ENCODE results near the genes TBX21, MRPL10, SP6 and SKAP1.

DNA sequence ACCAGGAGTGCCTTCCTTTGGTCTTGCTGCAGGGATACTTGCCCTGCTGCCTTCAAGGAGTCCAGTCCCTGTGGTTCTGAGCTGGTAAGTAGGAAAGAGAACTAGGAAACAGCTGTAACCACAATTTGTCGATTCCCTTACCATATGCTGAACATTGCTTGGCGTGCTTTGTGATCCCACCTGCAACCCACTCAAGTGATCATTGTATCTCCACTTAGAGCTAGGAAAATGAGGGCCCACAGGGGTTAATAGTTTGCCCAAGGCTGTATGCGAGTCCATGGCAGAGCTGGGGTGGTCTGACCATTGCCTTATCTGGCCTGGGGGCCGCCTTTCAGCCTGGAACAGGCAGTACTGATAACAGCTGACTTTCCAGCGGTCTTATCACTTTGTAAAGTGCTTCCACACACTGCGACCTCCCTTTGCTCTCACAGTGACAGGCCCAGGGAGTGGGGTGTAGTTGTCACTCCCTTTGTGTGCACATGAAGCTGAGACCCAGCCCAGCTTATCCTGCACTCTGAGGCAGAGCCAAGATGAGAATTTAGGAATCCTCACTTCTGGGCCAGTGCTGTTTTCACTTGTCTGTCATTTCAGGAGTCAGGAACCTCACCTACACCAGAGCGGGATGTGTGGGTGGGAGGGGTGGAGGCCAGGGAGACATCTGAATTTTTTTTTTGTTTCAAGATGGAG, 9.8 kb downstream of the MYL4 start:
CAGE:
- cytosol, long polyA minus RNA: no peak
- cytosol, long polyA plus RNA: no peak
- long polyA plus RNA: no peak
- nucleus, long polyA minus RNA: no peak
- nucleus, long polyA plus RNA: no peak

GRCh38 chr17:47265770-47266755, 12.4 kb downstream of the ITGB3 start:
CAGE:
- cytosol, long polyA minus RNA: no peak
- cytosol, long polyA plus RNA: no peak
- long polyA plus RNA: no peak
- nucleus, long polyA minus RNA: no peak
- nucleus, long polyA plus RNA: no peak

DNA sequence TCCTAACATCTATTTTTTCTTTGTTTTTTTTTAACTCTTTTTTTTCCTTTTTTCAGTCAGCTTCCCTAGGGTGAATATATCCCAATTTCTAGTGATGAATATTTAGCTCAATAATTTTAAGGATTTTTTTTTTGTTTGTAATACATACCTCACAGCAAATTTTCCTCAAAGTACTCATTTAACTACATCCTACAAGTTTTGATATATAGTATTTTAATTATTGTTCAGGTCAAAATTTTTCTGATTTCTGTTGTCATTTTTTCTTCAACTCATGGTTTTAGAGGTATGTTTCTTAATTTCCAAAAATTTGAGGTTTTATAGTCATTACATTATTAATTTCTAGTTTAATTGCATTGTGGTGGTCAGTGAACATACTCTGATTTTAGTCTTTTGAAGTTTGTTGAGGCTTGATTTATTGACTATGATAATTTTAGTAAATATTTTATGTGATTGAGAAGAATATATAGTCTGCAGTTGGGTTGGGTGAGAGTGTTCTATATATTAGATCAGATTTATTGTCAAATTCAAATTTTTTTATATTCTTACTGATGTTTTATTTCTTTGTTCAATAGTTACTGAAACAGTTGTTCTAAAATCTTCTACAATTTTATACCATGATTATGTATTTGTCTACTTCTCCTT, 99.5 kb upstream of the NPEPPS start:
CAGE:
- cytosol, long polyA minus RNA: no peak
- cytosol, long polyA plus RNA: no peak
- long polyA plus RNA: no peak
- nucleus, long polyA minus RNA: no peak
- nucleus, long polyA plus RNA: no peak

DNA sequence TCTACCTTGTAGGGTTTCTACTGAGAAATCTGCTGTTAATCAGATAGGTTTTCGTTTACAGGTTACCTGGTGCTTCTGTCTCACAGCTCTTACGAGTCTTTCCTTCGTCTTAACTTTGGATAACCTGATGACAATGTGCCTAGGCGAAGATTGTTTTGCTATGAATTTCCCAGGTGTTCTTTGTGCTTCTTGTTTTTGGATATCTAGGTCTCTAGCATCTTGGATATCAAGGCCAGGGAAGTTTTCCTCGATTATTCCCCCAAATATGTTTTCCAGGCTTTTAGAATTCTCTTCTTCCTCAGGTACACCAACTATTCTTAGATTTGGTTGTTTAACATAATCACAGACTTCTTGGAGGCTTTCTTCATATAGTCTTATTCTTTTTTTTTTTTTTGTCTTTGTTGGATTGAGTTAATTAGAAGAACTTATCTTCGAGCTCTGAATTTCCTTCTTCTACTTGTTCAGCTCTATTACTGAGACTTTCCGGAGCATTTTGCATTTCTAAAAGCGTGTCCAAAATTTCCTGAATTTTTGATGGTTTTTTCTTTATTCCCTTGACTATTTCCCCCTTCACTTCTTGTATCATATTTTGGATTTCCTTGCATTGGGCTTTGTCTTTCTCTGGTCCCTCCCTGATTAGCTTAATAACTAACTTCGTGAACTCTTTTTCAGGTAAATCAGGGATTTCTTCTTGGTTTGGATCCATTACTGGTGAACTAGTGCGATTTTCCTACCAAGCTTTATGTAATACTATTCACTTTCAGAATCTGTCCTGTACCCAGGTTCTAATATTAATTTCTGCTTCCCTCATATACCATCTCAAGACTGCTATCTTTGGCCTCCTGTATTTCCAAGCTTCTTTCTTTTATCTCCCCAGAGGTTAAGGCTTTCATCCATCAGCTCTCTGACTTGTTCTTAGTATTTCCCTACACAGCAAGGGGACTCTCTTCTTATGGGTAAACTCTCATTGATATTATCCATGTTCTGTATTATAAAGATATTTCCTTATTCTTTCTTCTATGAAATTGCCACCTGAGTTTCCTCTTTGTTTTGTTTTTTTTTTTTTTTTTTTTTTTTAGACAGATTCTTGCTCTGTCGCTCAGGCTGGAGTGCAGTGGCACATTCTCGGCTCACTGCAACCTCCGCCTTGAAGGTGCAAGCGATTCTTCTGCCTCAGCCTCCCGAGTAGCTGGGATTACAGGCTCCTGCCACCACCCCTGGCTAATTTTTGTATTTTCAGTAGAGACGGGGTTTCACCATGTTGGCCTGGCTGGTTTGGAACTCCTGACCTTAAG, 92.3 kb upstream of the NPEPPS start:
CAGE:
- cytosol, long polyA minus RNA: no peak
- cytosol, long polyA plus RNA: no peak
- long polyA plus RNA: no peak
- nucleus, long polyA minus RNA: no peak
- nucleus, long polyA plus RNA: no peak

GRCh38 chr17:47493188-47493538, 37.7 kb upstream of the NPEPPS start:
CAGE:
- cytosol, long polyA minus RNA: no peak
- cytosol, long polyA plus RNA: no peak
- long polyA plus RNA: no peak
- nucleus, long polyA minus RNA: no peak
- nucleus, long polyA plus RNA: no peak

DNA sequence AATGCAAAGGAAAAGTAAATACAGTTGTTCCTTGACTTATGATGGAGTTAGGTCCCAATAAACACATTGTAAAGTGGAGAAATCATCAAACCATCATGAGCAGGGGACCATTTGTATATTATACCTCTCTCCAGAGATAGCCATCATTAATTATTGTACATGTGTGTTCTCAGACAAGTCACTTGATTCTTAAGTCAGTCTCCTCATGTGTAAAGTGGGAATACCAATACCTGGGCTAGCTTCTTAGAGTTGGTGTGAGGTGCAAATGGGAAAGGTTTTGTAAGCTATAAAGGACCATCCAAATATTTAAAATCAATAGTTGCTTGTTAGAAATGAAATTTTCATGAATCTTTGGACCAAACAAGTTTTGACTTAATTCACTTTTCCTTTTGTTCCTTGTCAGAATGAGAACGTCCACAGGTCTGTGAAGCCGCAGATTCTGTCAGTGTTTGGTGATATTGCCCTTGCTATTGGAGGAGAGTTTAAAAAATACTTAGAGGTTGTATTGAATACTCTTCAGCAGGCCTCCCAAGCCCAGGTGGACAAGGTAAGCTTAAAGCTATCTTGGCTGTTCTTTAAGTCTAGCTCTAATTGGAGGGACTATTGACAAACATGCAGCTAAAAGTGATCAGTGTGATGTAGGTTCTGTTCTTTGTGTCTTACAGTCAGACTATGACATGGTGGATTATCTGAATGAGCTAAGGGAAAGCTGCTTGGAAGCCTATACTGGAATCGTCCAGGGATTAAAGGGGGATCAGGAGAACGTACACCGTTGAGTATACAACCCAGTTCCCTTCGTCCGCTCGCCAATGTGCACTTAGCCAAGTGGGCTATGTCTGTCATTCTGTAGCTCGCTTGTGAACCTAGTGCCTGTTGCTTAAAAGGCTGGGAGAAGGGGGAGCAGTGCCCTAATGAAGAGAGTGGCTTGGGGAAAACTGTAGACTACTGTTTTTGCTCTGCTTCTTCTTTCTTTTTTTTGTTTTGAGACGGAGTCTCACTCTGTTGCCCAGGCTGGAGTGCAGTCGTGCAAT, 16.0 kb upstream of the TBKBP1 start:
CAGE:
- cytosol, long polyA minus RNA: start-site peak on the plus strand centred at position 405 of the sequence, 8 bp wide, 36 reads; start-site peak on the plus strand centred at position 540 of the sequence, 9 bp wide, 23 reads; start-site peak on the plus strand centred at position 704 of the sequence, 5 bp wide, 28 reads
- cytosol, long polyA plus RNA: start-site peak on the plus strand centred at position 439 of the sequence, 77 bp wide, 188 and 64 reads in 2 replicates; start-site peak on the plus strand centred at position 720 of the sequence, 83 bp wide, 483 and 107 reads in 2 replicates
- long polyA plus RNA: no peak
- nucleus, long polyA minus RNA: start-site peak on the plus strand centred at position 451 of the sequence, 95 bp wide, 147 reads; start-site peak on the plus strand centred at position 681 of the sequence, 6 bp wide, 16 reads; start-site peak on the plus strand centred at position 745 of the sequence, 7 bp wide, 23 reads
- nucleus, long polyA plus RNA: no peak

CAGE:
- cytosol, long polyA minus RNA: no peak
- cytosol, long polyA plus RNA: start-site peak on the plus strand at chr17:47682847-47682862, 76 and 17 reads in 2 replicates; start-site peak on the plus strand at chr17:47682919-47682971, 448 and 160 reads in 2 replicates
- long polyA plus RNA: no peak
- nucleus, long polyA minus RNA: start-site peak on the minus strand at chr17:47682661-47682712, 11 reads
- nucleus, long polyA plus RNA: no peak
Measured at GRCh38 chr17:47682213-47683025, 11.5 kb upstream of the TBKBP1 start.

DNA sequence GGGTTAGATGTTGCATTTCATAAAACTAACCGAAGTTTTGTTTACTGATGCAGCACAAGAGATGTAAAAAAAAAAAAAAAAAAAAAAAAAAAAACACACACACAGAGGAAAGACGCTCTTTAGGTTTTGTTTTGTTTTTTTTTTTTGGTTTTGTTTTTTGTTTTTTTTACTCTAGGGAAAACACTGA, 11.0 kb upstream of the TBKBP1 start:
CAGE:
- cytosol, long polyA minus RNA: start-site peak on the plus strand centred at position 115 of the sequence, 40 bp wide, 27 reads
- cytosol, long polyA plus RNA: start-site peak on the plus strand centred at position 63 of the sequence, 106 bp wide, 135 and 27 reads in 2 replicates
- long polyA plus RNA: no peak
- nucleus, long polyA minus RNA: start-site peak on the plus strand centred at position 120 of the sequence, 29 bp wide, 36 reads; start-site peak on the minus strand centred at position 126 of the sequence, 29 bp wide, 8 reads
- nucleus, long polyA plus RNA: no peak

DNA sequence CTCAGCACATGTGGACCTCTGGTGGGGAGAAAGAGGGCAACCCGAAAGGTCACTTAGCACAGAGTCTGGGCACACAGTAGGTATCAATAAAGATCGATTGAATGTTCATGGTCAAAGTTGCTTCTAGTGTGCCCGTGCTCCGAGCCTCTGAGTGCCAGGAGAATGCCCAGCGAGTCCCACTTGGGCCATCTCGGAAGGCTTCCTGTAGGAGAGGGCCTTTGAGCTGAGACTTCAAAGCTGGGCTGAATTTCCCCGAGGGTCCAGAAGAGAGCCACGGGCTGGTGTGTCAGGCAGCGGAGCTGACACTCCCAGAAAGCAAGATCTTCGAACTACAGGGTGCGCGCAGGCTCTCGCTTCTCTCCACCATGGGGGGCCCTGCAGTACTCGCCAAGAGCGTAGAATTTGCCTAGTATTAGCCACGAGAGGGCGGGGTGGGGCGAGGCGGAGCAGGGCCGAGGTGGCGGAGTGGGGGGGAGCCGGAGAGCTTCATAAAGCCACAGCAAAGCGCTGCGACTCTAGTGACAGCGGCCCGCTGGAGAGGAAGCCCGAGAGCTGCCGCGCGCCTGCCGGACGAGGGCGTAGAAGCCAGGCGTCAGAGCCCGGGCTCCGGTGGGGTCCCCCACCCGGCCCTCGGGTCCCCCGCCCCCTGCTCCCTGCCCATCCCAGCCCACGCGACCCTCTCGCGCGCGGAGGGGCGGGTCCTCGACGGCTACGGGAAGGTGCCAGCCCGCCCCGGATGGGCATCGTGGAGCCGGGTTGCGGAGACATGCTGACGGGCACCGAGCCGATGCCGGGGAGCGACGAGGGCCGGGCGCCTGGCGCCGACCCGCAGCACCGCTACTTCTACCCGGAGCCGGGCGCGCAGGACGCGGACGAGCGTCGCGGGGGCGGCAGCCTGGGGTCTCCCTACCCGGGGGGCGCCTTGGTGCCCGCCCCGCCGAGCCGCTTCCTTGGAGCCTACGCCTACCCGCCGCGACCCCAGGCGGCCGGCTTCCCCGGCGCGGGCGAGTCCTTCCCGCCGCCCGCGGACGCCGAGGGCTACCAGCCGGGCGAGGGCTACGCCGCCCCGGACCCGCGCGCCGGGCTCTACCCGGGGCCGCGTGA, at the start of gene TBX21:
TSS of gene TBX21 (plus strand) at position 518 of the 1,104 bp plus-strand sequence.
CAGE:
- cytosol, long polyA minus RNA: no peak
- cytosol, long polyA plus RNA: no peak
- long polyA plus RNA: no peak
- nucleus, long polyA minus RNA: no peak
- nucleus, long polyA plus RNA: no peak

DNA sequence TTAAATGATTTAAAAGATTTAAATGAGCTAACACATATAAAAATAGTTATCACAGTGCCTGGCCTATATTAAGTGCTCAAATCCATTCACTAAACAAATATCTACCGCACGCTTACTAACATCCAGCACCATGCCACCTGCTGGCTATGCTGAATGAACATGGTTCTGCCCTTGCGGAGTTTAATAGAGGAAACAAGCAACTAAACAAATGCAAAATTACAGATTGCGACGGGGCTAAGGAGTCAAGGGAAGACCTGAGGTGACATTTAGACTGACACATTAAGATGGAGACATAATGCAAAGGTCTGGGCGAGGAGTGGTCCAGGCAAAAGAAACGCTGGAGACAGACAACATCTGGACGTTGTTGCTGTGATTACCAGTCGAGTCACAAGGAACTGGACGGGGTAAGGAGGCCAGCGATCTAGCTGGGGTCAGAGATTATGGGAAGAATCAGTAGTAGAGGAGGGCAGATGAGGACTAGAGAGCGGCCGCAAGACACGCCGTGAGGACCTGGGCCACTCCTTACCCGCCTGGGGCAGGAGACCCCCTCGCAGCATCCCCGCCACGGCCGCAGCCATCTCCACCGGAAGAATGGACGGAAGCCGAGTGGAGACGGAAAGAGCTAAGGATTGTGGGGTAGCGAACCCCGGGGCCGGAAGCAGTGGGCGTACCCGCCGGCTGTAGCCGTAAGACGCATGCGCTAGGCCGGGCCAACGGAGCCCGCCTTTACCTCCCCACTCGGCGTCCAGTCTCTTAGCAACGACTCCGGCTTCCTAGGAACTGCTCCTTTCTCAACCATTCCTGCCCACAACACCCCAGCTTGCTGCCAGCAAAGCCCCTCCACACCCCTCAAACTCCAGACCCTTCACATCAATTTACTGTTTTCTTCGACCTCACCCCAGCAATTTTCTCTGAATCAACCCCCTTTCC, at the start of gene MRPL10:
TSS of gene MRPL10 (minus strand) at position 608 of the 930 bp plus-strand sequence.
CAGE:
- cytosol, long polyA minus RNA: no peak
- cytosol, long polyA plus RNA: no peak
- long polyA plus RNA: start-site peak on the minus strand centred at position 587 of the sequence, 17 bp wide, 42 and 71 reads in 2 replicates
- nucleus, long polyA minus RNA: start-site peak on the minus strand centred at position 600 of the sequence, 19 bp wide, 57 reads
- nucleus, long polyA plus RNA: no peak

GRCh38 chr17:47850808-47851745, at the start of gene SP6:
TSS of gene SP6 (minus strand) at chr17:47851163.
CAGE:
- cytosol, long polyA minus RNA: no peak
- cytosol, long polyA plus RNA: no peak
- long polyA plus RNA: no peak
- nucleus, long polyA minus RNA: no peak
- nucleus, long polyA plus RNA: no peak

DNA sequence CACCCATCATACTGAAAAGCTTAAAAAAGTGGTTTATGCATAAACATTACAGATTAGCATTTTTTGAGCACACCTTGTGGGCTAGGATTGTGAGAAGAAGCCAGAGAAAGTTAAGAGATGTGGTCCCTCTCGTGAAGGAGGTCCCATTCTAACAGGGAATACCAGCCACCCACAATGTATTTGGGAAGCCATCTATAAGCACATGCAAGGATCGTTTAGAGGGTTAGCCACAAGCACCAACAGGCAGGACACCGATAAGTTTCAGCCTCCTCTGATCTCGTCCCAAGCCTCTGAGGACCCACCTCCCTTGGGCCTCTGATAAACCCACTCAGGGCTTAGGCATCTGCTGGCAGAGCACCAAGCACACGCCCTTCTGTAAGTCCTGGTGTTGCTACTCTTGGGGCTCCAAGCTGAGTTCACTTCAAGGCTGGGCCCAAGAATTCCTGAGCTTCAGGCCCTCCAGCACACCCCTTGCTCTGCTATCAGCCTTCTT, 5.5 kb upstream of the PNPO start:
CAGE:
- cytosol, long polyA minus RNA: no peak
- cytosol, long polyA plus RNA: no peak
- long polyA plus RNA: no peak
- nucleus, long polyA minus RNA: no peak
- nucleus, long polyA plus RNA: no peak

DNA sequence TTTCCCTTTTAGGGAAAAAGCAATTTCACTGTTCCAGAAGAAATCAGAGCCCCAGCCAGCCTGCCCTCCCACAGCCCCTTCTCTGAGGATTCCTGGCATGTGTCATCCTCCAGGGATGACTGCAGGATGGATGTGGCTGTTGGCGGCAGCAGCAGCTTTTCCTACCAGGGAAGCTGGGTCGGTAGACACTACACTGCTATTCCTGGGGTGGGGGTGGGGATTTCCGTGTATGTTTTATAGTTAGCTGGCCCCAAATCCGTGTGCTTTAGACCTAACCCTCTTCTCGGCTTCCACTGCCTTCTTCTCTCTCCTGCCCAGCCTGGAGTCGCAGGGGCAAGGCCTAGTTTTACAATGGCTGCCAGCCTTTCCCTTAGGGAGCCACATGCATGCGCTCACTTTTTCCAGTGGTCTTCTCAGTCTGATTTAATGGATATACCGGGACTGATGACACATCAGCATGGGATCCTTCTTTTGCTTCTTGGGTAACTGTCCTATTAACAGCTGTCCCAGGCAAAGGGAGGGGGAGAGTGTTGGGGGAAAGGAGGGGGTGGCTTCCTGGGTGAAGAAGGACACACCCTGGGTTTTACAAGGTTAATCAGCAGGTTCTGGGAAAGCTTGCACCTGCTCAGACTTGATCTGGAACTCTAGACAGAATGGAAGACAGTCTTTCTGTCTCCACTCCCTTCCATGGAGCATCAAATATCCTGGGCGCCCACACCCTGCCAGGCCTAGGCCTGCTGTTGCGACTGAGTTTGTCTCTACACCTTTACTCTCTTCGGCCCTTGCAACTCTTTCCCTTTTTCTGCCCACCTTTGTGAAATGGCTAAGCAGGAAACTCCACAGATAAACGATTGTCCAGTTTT, 2.6 kb upstream of the NFE2L1 start:
CAGE:
- cytosol, long polyA minus RNA: no peak
- cytosol, long polyA plus RNA: no peak
- long polyA plus RNA: no peak
- nucleus, long polyA minus RNA: no peak
- nucleus, long polyA plus RNA: no peak

DNA sequence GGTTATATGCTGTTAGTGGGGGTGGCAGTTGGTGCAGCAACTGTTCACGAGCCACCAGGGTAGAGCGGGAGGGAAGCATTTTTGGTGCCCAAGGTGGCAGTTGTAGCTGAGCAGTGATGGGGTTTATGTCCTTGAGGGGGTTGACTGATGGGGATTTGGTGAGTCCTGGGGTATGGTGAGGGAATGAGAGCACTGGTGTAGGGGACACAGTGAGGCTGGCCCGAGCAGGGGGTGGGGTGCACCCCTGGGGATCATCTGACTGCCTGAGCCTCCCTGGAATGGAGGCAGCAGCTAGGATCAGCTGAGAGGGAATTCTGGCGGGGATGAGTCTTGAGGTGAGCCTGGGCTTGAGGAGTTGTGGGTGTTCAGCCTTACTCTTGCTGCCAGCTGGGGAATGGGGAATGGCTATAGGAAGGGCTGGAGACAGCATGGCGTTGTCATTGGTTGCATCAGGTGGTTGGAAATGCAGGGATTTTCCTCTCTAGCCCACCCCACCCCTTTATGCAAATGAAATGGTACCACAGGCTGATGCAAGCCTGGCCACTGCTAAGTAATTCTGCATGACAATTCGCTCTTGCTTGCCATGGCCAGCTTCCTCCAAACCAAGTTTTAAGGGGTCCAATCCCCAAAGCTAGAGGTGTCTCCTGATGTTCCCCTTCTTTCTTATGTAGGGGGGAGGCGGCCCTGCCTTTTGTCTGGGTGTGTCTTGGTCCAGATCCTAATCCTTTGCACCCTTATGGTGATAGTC, 7.4 kb downstream of the NFE2L1 start:
CAGE:
- cytosol, long polyA minus RNA: no peak
- cytosol, long polyA plus RNA: no peak
- long polyA plus RNA: no peak
- nucleus, long polyA minus RNA: no peak
- nucleus, long polyA plus RNA: no peak

GRCh38 chr17:48429852-48430417, at the start of gene SKAP1:
TSS of gene SKAP1 (minus strand) at chr17:48430214.
CAGE:
- cytosol, long polyA minus RNA: no peak
- cytosol, long polyA plus RNA: no peak
- long polyA plus RNA: no peak
- nucleus, long polyA minus RNA: no peak
- nucleus, long polyA plus RNA: no peak

CAGE:
- cytosol, long polyA minus RNA: no peak
- cytosol, long polyA plus RNA: no peak
- long polyA plus RNA: no peak
- nucleus, long polyA minus RNA: no peak
- nucleus, long polyA plus RNA: no peak
Measured at GRCh38 chr17:48546911-48547628, 2.2 kb upstream of the HOXB2 start.

DNA sequence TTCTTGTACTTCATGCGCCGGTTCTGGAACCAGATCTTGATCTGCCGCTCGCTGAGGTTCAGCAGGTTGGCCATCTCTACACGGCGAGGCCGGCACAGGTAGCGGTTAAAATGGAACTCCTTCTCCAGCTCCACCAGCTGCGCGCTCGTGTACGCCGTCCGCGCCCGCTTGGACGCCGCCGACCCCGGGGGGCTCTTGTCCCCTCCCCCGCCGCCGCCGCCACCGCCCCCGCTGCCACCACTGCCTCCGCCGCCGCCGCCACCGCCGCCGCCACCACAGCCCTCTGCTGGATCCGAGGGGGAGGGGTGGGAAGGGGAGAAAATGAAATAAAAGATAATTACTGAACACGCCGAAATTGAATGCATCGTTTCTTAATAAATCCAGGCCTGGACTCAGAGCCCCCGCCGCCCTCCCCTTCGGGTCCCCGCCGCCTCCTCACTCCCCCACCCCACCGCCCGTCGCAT, 6.0 kb upstream of the HOXB2 start:
CAGE:
- cytosol, long polyA minus RNA: no peak
- cytosol, long polyA plus RNA: no peak
- long polyA plus RNA: no peak
- nucleus, long polyA minus RNA: no peak
- nucleus, long polyA plus RNA: no peak

GRCh38 chr17:48558054-48558455, 13.1 kb upstream of the HOXB2 start:
CAGE:
- cytosol, long polyA minus RNA: no peak
- cytosol, long polyA plus RNA: no peak
- long polyA plus RNA: no peak
- nucleus, long polyA minus RNA: no peak
- nucleus, long polyA plus RNA: no peak

CAGE:
- cytosol, long polyA minus RNA: no peak
- cytosol, long polyA plus RNA: no peak
- long polyA plus RNA: no peak
- nucleus, long polyA minus RNA: no peak
- nucleus, long polyA plus RNA: no peak
Measured at GRCh38 chr17:48562268-48563000, 15.7 kb downstream of the HOXB4 start.

GRCh38 chr17:48570342-48570560, 7.9 kb downstream of the HOXB4 start:
CAGE:
- cytosol, long polyA minus RNA: no peak
- cytosol, long polyA plus RNA: no peak
- long polyA plus RNA: no peak
- nucleus, long polyA minus RNA: no peak
- nucleus, long polyA plus RNA: no peak